Umbilical cord (tissue), 2 donors: ENCODE results near the genes BDP1 and HMGCR.

GRCh38 chr5:71455318-71456463, at the start of gene BDP1:
Gene BDP1, plus strand, starts transcription at chr5:71455651.
- RAMPAGE, long total RNA = no peak

DNA sequence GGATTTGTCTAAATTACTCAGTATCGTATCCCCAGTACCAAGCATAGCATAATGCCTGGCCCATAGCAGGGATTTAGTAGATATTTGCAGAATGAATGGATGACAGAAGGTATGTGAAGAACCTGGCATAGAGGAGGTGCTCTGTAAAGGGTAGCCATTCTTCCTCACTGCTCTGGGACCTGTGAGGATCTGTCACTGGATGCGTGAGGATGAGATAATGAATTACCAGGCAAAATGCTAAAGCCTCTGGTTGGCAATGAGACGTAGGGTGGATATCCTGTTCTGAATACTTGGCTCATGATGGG, 172.6 kb downstream of the CARTPT start:
- RAMPAGE, long total RNA = no peak

GRCh38 chr5:71925033-71925476, 182.2 kb upstream of the MAP1B start:
- RAMPAGE, long total RNA = no peak

- RAMPAGE, long total RNA = no peak
Measured at GRCh38 chr5:71972992-71973674, 134.1 kb upstream of the MAP1B start.

- RAMPAGE, long total RNA = no peak
Measured at GRCh38 chr5:72178921-72180164, 72.1 kb downstream of the MAP1B start.

DNA sequence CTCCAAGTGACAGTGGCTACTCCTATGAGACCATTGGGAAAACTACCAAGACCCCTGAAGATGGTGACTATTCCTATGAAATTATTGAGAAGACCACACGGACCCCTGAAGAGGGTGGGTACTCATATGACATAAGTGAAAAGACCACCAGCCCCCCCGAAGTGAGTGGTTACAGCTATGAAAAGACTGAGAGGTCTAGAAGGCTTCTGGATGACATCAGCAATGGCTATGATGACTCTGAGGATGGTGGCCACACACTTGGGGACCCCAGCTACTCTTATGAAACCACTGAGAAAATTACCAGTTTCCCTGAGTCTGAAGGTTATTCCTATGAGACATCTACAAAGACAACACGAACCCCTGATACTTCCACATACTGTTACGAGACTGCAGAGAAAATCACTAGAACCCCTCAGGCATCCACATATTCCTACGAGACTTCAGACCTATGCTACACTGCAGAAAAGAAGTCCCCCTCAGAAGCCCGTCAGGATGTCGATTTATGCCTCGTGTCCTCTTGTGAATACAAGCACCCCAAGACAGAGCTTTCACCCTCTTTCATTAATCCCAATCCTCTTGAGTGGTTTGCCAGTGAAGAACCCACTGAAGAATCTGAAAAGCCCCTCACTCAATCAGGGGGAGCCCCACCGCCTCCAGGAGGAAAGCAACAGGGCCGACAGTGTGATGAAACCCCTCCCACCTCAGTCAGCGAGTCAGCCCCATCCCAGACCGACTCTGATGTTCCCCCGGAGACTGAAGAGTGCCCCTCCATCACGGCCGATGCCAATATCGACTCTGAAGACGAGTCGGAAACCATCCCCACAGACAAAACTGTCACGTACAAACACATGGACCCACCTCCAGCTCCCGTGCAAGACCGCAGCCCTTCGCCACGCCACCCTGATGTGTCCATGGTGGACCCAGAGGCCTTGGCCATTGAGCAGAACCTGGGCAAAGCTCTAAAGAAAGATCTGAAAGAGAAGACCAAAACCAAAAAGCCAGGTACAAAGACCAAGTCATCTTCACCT, 92.1 kb downstream of the MAP1B start:
- RAMPAGE, long total RNA = no peak

DNA sequence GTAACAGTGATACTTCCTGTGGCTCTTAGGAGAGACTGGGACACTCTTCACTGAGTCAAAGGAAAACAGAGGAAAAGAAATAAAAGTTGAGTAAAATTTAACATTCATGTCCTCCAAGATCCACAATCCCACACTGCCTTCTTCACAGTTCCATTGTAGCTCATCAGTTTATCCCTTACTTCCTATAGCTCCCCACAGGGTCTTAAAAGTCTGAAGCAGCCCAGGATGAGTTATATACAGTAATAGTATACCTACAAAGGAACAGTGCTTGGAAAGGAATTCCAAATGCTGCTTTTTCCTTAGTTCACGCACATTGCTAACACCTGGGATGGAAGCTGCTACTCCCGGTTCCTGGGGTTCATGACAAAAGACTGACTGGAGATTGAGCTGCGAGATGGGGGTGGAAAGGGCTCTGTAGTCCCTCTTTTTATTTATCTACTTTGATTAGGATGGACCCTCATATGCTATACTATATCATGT, 81.4 kb downstream of the MRPS27 start:
- RAMPAGE, long total RNA = no peak

GRCh38 chr5:72452553-72453538, 54.4 kb downstream of the ZNF366 start:
- RAMPAGE, long total RNA = no peak

GRCh38 chr5:72463931-72464322, 43.3 kb downstream of the ZNF366 start:
- RAMPAGE, long total RNA = no peak

DNA sequence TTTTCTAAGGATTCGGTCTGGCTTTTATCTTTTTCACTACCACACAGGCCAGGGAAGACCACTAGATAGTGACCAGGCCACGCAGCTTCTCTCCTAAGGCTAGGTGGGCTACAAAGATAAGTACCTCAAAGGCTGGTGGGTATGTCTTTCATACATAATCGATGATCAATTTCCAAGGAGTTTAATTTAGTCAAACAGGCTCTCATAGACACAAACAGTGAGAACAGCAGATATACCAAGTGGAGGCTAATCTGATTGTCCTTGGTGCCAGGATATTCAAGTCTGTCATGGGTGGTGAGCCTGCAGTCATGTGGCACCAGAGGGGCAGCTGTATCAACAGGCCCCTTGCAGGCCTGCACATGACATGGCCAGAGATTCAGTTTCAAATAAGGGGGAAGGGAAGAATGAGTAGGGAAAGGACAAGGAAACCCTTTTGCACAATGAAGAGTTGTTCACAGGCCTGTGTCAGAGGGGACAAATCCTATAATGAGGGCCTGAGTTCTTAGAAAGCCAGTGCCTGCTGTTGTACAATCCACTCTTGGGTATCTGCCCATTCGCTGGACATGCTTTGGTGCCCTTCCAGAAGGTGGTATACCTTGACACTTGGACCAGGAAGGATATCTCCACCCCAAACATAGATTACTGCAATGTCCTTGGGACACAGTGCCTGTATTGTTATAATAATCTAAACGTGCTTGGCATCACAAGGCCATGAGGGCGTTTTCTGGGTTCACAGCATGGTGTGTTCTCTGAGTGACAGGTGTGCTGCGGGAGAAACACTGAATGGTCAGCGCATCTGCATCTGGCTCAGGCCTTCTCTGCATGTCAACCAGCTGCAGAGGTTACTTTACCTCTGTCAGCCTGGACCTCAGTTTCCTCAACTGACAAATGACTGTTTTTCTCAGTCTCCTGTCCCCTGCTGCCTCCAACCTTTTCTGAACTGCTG, 2.0 kb upstream of the TMEM171 start:
- RAMPAGE, long total RNA = no peak

GRCh38 chr5:73282312-73283033, 109.5 kb downstream of the TMEM174 start:
- RAMPAGE, long total RNA = no peak

GRCh38 chr5:73657914-73658684, 32.1 kb downstream of the ARHGEF28 start:
- RAMPAGE, long total RNA = no peak

DNA sequence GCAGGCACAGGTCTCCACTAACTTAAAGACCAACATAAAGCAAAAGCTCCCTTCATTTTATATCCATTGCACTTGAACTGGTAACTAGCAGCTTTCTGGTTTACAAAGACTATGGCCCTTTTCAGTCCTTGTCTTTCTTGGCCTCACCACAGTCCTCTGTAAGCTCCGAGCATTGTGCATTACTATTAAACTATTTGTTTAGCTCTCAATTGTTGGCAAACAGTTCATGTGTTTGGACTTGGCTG, 37.3 kb downstream of the ARHGEF28 start:
- RAMPAGE, long total RNA = no peak

- RAMPAGE, long total RNA = no peak
Measured at GRCh38 chr5:74579030-74579667, 61.4 kb downstream of the ENC1 start.

GRCh38 chr5:74718546-74719036, 33.6 kb downstream of the HEXB start:
- RAMPAGE, long total RNA = no peak

- RAMPAGE, long total RNA = no peak
Measured at GRCh38 chr5:74767544-74768116, 581 bp downstream of the NSA2 start.

GRCh38 chr5:74781424-74781949, 14.4 kb downstream of the NSA2 start:
- RAMPAGE, long total RNA = no peak

- RAMPAGE, long total RNA = no peak
Measured at GRCh38 chr5:74917999-74918645, 51.9 kb upstream of the FAM169A start.

- RAMPAGE, long total RNA = no peak
Measured at GRCh38 chr5:74957219-74957611, 91.0 kb upstream of the FAM169A start.

GRCh38 chr5:75337100-75337424, at the start of gene HMGCR:
Gene HMGCR, plus strand, starts transcription at chr5:75337220.
- RAMPAGE, long total RNA = start-site peak on the plus strand at chr5:75337198-75337286, 78 and 34 reads in 2 replicates